Astrocyte (in vitro differentiated cells and primary cell): ENCODE data around the genes NAMPT and PRKAR2B.

DNA sequence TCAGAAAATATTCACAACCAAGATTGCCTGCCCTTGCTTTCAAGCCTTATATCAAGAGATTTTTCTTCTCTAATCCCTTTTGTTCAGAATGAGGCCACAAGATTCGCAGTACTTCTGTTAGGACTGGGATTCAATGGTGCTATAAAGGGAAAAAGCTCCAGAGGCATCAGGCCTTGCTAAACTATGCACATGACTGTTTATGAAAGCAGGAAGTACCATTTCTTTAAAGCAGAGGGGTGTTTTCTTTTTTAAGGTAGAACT, 119.9 kb downstream of the SRPK2 start:
- PRO-cap, result no peak
- RRBS, 2 experiments, result no CpG with 5 or more reads among the region's 1 CpG

GRCh38 chr7:105690972-105691519, 109.8 kb upstream of the EFCAB10 start:
- PRO-cap, result no peak
- RRBS, 2 experiments, result no CpG with 5 or more reads among the region's 14 CpGs

DNA sequence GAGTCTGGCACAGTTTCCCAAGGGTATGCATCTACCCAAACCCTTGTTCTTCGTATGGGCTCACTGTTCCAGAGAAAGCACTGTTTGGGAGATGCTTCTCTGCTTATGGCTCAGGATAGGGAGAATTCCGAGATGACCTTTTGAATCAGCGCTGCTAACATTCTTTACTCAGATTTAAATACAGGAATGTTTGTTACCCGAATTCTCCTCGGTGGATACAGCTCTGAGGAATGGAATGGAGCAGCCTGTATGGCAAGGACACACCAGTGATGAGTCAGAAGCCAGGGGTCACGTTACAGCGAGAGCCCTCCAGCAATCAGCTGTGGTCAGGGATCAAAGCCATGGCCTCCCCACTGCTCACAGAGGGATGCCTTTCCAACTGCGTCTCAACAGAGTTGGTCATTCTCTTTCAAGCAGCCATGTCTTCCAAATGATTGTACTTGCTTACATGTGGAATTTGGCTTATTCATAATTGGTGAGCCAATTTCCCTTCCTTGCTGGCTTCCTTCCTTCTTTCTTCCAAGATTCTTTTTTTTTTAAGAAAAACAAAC, 100.4 kb downstream of the ATXN7L1 start:
- PRO-cap, result no peak
- RRBS, 2 experiments, result no CpG with 5 or more reads among the region's 8 CpGs

- PRO-cap, result no peak
- RRBS, 2 experiments, result no CpG with 5 or more reads among the region's 7 CpGs
These were observed 67.3 kb downstream of the ATXN7L1 start for GRCh38 chr7:105808953-105809577.

- PRO-cap, result no peak
- RRBS, 2 experiments, result no CpG with 5 or more reads among the region's 1 CpG
These were observed 6.7 kb downstream of the NAMPT start for GRCh38 chr7:106277965-106278701.

DNA sequence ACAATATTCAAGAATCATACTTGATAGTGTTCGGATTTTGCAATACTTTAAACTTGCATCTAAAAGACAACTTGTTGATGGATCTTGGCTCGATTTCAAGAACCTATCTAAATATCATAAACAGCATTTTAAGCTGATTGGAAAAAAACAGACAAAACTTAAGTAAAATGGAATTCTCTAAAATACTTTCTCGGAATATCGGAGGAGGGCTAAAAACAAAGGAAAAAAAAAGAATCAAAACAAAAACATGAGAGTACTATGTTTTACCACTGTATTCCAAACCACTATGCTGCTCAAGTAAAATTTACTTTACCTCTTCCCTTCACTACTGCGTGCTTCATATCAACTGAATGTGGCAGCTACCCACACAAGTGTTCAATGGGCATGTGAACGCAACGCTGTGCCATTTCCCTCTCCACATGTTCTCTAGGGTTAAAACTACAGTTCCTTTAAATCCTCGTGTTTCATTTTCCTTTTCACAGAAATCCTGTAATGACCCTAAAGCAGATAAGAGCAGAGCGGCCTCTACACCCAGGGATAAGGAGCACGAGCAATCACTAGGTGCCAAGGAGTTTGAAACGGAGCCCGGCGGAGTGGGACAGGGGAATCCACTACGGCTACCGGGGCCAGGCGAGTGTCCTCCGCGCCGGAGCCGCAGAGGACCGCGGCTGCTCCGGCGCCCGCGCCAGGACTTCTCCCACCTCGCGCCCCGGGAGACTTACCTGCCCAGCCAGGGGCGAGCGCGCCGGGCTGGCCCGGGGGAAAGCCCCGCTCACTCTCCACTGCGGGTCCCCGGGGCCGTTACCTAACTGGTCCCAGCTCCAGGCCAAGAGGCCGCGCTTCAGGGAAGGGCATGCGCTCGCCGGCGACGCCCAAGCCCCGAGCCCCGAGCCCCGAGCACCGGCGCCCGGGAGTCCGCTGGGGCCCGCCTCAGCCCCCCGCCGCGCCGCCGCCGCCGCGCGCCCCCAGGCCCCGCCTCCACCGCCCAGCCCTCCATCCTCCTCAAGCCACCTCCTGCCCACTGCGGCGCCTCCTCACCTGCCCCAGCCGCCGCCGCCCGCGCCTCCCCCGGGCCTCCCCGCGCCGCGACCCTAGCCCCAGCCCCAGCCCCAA, 801 bp downstream of the NAMPT start:
- PRO-cap, result unidirectional peak, plus-strand start at position 567 of the sequence
- RRBS, 2 experiments, result 3% methylated on average over 18 to 26 of the region's 76 CpGs

DNA sequence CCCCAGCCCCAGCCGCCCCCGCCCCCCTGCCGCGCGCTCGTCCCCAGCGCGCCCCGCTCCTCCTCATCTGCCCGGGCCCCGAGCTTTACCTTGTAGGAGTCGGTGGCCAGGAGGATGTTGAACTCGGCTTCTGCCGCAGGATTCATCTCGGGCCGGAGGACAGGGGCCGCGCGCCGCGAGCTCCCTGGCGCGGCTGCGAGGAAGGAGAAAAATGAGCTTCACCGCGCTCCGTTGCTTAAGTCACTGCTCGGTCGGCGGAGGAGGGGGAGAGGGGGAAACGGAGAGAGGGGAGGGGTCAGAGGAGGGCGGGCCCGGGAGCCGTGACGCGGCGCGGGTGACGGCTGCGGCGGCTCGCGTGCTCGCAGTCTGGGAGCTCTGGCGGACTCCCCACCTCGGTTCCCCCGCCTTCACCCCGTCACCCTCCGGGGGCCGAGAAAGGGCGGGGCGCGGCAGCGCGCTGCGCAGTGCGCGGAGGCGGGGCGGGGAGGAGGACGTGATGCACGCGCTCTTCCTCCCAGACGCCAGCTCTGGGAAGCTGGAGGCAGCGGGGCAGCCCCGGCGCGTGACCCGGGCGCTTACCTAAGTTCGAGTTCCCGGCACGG, at the start of gene NAMPT:
Gene NAMPT (minus strand): TSS at position 245 of the 602 bp plus-strand sequence.
- PRO-cap, result bidirectional peak, plus-strand start at position 470 of the sequence, minus-strand start at position 212 of the sequence
- RRBS, 2 experiments, result 1 to 2% methylated on average over 18 to 29 of the region's 73 CpGs

GRCh38 chr7:106290115-106290897, 5.5 kb upstream of the NAMPT start:
- PRO-cap, result no peak
- RRBS, 2 experiments, result no CpG with 5 or more reads among the region's 6 CpGs

DNA sequence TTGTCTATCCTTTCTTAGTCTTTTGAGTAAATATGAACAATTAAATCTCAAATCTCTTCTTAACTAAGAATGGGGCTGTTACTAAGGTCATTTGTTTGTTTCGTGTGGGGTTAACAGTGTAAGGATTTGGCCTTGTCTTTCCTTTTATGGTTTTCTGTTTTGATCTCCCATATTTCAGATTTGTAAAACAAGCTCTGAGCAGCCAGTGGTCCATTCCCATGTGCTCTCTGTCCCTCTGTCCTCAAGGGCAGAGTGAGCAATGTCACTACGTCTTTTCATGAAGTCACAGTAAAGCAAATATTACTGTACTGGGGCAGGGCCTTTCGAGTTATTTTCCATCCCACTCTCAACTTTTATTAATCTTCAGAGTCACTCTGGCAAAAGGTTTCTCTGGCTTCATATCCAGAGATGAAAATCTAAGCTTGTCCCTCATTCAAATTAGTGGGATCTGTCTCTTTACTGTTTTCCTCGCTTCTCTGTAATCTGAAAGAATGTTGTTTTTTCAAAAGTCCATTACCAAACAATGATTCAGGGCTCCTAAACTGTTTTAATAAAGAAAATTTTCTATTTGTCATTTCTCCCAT, 41.9 kb upstream of the NAMPT start:
- PRO-cap, result no peak
- RRBS, 2 experiments, result no CpG with 5 or more reads among the region's 4 CpGs

- PRO-cap, result no peak
These were observed 45.2 kb upstream of the NAMPT start for GRCh38 chr7:106329978-106330306.

- PRO-cap, result no peak
- RRBS, 2 experiments, result no CpG with 5 or more reads among the region's 4 CpGs
These were observed 135.6 kb upstream of the NAMPT start for GRCh38 chr7:106420360-106420730.

GRCh38 chr7:106420731-106421293, 136.0 kb upstream of the NAMPT start:
- PRO-cap, result no peak
- RRBS, 2 experiments, result no CpG with 5 or more reads among the region's 8 CpGs

DNA sequence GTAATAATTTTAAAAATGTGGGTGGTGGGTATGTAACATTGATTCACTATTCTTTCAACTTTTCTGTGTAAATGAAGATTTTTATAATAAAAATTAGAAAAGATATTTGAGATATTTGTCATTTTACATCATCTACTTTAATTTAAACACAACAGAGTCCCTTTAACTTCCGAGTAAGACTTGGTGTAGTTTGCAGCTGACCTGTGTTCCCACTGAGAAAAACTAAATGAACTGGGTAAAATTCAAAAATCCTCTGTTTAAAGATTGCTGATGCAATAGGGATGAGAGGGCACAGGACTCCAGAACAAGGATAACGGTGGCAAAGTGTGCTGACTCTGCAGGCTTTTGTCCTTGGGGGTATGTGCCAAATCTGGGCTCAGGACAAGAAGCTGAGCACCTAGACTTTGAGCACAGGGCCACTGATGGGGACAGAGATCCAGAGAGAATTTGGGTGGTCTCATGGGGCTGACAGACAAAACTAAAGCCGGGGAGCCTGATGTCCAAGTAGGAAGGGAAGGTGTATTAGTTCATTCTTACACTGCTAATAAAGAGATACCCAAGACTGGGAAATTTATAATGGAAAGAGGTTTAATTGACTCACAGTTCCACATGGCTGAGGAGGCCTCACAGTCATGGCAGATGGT, 156.7 kb downstream of the CCDC71L start:
- PRO-cap, result no peak
- RRBS, 2 experiments, result no CpG with 5 or more reads among the region's 3 CpGs

DNA sequence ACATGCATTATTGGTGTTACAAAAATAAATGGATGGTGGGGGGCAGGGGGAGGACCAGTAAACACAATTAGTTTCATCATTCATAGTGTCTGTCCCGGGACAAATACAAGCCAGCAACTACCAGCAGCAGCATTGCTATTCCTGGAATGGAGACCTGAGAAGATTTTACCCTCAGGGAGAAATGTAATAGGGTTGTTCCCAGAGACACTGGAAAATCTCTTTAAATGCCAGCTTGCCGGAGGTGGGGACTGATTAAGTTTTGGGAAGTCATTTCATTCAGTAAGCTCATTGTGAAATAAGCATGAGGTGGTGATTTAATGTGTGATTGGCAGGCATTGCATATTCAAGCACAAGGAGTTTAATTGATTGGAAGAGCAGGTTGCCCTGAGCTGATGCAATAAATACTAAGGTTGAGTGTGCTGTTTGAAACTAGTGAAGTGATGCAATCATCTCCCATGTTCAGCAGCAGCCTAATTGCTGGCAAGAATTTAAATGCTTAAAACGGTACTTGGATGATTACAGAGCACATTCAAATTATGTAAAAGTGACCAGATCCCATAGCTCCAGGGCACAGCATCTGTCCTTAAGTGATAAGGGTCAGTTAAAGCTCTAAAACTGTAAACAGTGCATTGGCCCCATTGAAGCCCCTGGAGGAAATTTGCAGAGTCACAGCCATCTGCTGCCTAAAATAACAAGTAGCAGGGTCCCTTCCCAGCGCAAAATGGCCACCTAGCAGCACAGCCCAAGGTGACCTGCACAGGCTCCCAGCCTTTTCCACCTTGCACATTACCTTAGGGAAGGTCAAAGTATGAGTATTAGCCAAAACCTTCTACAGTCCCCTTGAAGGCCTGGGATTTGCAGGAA, 92.2 kb downstream of the CCDC71L start:
- PRO-cap, result no peak
- RRBS, 2 experiments, result no CpG with 5 or more reads among the region's 4 CpGs

DNA sequence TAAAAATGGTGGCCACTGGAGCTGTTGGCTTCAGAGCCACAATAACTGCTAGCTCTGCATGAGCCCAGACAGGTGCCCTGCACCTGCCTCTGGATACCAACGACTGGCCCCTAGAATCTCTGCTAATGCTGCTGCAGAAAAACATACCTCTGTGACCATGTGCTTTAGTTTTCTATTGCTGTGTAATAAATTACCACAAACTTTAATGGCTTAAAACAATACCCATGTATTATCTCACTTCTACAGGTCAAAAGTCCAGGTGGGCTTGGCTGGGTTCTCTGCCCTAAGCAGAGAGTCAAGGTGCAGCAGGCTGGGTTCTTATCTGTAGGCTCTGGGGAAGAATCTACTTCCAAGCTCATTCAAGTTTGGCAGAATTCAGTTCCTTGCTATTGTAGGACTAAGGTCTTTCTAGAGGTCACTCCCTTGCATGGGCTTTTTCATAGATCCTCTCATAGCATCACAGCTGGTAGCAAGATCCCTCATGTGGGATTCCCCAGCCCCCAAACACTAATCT, 52.3 kb downstream of the CCDC71L start:
- PRO-cap, result no peak
- RRBS, 2 experiments, result no CpG with 5 or more reads among the region's 1 CpG

DNA sequence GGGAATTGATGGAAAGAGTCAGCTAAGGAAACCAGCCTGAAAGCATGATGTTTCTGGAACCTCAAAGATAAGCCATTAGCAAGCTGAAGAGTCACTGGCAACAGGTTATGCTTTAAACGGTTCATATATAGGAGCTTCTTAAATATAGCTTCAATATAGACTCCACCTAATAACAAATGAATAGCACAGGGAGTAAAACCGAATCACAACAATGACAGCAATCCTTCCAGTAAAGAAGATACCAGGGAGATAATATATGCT, 20.4 kb downstream of the CCDC71L start:
- PRO-cap, result no peak
- RRBS, 2 experiments, result no CpG with 5 or more reads among the region's 2 CpGs

GRCh38 chr7:106731142-106731514, 70.2 kb upstream of the CCDC71L start:
- PRO-cap, result no peak
- RRBS, 2 experiments, result no CpG with 5 or more reads among the region's 4 CpGs

DNA sequence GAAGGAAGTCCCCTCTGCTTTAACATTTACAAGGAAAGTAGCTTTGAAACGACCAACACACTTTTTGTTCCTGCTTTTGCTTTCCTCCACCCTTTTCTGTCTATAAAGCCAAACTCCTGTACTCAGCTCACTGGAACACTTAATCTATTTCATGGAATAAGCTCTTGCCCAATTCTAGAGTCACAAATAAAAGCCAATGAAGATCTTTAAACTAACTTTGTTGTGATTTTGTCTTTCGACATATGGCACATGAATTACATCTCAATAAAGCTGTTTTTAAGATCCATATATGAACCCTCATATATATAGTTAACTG, 86.9 kb upstream of the CCDC71L start:
- PRO-cap, result no peak
- RRBS, 2 experiments, result no CpG with 5 or more reads among the region's 2 CpGs

- PRO-cap, result no peak
- RRBS, 2 experiments, result 1 to 3% methylated on average over 58 of the region's 116 CpGs
These were observed at the start of gene PRKAR2B for GRCh38 chr7:107044264-107045252. TSS of gene PRKAR2B (plus strand) at chr7:107044705.

- PRO-cap, result no peak
- RRBS, 2 experiments, result no CpG with 5 or more reads among the region's 2 CpGs
These were observed 1.5 kb downstream of the PRKAR2B start for GRCh38 chr7:107045909-107046558.